AG04449 (cell line): ENCODE results near the genes PGGHG, IFITM5 and HRAS.

DNA sequence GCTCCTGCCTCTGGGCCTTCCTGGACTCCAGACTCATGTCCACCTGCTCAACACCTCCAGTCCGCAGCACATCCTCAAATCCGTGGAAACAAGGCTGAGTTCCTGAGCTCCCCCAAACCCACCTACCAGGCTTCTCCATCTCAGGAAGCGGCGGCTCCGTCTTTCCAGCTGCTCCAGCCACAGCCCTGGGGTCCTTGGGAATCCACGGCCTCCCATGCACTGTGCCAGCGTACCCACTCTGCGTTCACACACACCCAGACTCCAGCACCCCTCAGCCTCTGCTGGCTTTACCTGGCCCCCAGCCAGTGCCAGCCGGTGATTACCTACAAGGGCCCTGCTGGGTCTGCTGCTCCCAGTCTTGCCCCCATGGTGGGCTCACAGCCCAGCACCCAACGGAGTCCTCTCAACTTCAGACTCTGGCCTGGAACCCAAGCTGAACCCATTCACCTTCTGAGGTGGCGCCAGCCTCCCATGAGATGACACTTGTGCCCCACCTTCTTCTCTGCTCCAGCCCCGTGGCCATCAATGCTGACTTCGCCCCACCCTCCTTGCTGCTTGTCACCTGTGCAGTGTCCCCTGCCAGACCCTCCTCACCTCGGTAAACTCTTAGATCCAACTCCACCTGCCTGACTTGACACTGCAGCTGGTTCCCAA, 13.8 kb downstream of the SIRT3 start:
- RRBS = no CpG with 5 or more reads among the region's 14 CpGs

GRCh38 chr11:225687-226242, 10.4 kb downstream of the SIRT3 start:
- RRBS = no CpG with 5 or more reads among the region's 6 CpGs

- RRBS = no CpG with 5 or more reads among the region's 16 CpGs
Observed at GRCh38 chr11:268711-269103, 9.5 kb upstream of the NLRP6 start.

GRCh38 chr11:287569-288507, 1.1 kb upstream of the PGGHG start:
- RRBS = 16% methylated on average over 17 of the region's 53 CpGs

DNA sequence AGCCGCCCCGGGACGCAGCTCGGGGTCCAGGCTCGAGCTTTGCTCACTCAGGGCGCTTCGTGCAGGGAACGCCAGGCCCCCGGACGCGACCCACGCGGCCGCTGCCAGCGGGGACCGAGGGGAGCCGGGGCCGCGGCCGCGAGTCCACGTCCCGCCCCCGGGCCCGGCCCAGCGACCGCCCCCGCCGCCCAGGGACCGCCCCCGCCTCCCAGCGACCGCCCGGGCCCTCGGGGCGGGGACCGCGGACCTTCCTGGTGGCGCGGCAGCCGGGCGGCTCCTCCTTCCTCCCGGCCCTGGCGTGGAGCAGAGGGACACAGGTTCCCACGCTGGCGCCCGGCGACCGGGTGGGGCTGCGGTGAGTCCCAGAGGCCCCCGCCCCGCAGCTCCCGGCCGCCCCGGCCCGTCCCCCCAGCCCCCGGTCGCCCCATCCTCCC, at the start of gene PGGHG:
TSS of gene PGGHG (plus strand) at position 242 of the 434 bp plus-strand sequence.
- RRBS = 2% methylated on average over 45 of the region's 58 CpGs

DNA sequence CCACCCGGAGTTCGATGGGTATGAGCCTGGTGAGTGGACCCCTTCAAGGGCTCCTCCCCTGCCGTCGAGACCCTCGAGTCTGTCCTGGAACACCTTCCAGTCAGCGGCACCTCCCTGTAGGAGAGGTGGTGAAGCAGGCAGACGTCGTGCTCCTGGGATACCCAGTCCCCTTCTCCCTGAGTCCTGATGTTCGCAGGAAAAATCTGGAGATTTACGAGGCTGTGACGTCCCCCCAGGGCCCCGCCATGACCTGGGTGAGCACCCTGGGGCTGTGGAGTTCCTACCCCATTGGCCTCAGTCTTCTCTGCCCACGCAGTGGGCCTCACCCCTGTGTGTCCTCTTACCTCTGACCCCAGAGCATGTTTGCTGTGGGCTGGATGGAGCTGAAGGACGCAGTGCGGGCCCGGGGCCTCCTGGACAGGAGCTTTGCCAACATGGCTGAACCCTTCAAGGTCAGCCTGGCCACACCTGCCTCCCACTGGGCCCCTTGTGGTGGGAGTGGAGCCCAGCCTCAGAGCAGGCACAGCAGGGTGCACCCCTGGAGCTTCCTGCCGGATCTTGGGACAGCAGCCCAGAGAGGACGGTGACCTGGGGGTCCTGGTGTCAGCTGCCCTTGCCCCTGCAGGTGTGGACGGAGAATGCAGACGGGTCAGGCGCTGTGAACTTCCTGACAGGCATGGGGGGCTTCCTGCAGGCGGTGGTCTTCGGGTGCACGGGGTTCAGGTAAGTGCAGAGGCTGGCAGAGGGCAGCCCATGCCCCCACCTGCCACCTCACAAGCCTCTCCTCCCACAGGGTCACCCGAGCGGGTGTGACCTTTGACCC, 4.8 kb downstream of the PGGHG start:
- RRBS = no CpG with 5 or more reads among the region's 26 CpGs

DNA sequence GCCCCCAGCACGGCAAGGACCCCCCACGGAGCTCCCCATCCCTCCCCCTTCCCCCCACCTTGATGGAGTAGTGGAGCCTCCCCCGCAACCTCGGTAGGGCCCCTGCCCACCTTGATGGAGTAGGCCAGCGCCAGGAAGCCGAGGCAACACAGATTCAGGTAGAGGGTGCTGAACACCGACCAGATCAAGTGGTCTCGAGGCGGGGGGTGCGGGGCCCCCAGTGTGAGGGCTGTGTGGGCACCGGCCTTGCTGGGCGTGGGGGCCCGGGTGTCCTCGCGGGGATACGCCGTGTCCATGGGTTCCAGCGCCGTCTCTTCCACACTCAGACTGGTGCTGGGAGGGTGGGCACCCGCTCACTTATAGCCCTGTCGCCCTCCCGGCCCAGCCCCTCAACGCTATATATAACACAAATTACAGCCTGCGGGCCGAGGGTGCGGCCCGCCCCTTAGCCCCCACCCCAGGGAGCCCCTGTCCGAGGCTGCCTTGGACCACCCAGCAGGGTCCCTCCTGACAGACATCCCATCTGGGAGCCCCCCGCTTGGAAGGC, at the start of gene IFITM5:
TSS of gene IFITM5 (minus strand) at position 332 of the 547 bp plus-strand sequence.
- RRBS = 50% methylated on average over 3 of the region's 29 CpGs

- RRBS = 57% methylated on average over 33 of the region's 101 CpGs
Observed at GRCh38 chr11:315787-316901, 2.3 kb downstream of the IFITM1 start.

GRCh38 chr11:324755-325461, 4.2 kb upstream of the IFITM3 start:
- RRBS = no CpG with 5 or more reads among the region's 26 CpGs

- RRBS = no CpG with 5 or more reads among the region's 9 CpGs
Observed at GRCh38 chr11:365206-365430, 4.2 kb upstream of the B4GALNT4 start.

DNA sequence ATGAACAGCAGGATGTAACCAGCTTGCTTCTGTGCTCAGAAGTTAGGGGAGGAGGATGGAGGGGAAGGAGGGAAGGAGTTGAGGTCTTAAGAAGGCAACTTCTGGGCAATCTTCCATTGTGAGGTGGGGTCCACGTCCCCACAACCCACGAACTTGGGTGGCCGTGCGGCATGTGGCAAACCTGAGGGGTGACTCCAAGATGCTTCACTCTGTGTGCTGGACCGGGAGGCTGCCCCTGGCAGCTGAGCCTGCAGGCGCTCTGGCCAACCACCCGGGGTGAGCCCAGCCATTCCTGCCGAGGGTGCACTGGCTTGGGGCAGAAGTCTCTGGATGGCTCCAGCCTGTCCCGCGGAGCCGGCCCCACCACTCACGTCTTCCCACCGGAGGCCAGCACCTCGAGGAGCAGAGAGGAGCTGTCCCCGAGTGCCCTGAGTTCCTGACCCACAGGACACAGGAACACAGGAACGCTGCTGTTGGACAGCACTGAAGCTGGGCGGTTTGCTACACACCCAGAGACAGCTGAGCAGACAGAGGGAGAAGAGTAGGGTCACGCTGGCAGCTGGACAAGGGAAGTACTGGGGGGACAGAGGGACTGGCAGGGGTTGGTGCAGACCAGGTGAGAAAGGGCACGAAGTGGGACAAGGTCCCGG, 956 bp upstream of the B4GALNT4 start:
- RRBS = 17% methylated on average over 9 of the region's 20 CpGs

DNA sequence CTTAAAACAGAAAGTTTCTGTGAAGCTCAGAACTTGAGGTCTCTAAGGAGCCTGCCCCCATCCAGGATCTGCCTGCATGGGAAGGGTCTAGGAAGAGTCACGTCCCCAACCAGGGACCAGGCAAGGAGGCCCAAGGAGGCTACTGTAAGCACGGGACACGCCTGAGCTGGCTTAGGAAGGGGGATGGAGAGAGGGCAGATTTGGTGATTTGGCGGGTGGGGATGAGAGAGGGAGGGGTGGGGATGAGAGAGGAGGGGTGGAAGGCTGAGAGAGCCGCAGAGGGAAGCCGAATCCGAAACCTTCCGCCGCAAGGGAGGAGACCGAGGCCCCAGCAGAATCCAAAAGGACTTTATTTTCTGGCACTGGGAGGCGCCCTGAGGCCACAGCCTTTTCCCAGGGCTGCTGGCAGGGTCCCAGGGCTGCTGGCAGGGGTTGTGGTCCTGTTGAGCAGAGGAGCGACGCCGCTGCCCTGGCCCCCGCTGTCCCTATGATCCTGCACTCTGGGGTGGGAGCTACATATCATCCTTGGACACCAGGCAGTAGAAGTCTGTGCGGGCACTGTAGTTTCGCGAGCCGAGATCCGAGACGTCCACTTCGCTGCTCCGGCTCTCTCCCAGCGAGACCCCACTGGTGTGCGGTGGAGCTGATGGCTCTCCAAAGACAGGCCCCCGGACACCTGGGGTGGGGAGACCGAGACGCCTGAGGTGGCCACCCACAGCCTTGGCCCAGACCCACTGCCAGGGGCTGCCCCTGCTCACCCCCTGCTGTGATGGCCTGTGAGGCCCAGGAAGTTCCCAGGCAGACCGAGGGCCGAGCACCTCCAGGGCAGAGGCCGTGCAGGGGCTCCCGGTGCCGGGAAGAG, 9.2 kb downstream of the SIGIRR start:
- RRBS = 94% methylated on average over 4 of the region's 33 CpGs

DNA sequence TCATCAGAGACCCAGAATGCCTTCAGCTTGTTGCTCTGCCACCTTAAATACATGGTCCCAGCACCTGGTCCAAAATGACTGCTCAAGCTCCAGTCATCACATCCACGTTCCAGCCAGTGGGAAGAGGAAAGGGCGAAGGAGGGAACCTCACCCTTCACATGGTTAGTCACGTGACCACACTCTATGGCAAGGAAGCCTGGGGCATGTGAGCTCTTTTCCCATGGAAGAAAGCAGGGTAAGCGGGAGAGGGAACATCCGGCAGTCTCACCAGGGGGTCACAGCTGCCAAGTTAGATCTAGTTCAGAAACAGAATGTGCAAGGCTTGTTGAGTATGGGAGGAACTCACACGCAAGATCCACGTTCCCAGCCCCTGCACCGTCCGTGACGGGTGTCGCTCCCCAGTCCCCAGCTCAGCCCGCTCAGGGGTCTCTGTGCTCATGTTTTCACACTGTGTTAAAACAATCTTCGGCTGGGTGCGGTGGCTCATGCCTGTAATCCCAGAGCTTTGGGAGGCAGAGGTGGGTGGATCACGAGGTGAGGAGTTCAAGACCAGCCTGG, 1.9 kb upstream of the ANO9 start:
- RRBS = no CpG with 5 or more reads among the region's 15 CpGs

DNA sequence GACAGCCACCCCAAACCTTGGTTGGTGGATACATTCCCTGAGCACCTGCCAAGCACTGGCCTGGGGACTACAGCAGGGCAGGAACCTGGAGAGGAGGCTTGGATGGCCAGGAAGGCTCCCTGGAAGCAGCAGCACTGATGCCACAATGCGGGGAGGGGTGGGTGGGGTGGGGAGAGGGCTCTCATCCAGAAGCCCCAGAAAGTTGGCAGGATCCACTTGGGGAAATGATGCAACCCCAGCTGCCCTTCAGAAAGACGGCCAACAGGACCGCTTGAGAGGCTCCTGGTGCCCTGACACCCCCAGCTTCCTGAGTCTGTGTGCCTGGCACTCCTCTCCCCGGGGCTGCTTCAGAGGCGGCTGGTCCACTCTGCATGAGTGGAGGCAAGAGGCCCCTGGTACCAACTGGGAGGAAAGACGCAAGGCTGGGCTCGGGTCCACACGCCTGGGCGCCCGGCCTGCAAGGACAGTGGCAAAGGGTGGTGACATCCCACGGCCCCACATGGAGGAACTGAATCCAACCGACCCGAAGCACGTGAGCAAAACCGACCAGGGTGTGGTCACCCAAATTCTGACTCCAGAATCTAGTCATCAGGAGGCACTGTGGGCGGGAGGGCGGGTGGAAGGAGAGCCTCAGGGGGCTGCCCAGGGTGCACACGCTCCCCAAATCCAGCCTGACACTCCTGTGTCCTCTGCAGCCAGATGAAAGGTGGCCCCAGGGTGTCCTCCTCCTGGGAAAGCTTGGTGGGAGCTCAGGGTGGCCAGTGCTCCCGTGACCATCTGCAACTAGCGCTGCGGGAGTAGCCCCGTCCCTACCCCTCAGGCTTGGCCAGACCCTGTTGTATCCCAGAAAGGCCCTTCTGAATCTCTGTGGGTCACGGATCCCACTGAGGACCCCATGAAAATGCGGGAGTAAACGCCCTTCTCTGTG, 3.8 kb downstream of the RNH1 start:
- RRBS = no CpG with 5 or more reads among the region's 25 CpGs

DNA sequence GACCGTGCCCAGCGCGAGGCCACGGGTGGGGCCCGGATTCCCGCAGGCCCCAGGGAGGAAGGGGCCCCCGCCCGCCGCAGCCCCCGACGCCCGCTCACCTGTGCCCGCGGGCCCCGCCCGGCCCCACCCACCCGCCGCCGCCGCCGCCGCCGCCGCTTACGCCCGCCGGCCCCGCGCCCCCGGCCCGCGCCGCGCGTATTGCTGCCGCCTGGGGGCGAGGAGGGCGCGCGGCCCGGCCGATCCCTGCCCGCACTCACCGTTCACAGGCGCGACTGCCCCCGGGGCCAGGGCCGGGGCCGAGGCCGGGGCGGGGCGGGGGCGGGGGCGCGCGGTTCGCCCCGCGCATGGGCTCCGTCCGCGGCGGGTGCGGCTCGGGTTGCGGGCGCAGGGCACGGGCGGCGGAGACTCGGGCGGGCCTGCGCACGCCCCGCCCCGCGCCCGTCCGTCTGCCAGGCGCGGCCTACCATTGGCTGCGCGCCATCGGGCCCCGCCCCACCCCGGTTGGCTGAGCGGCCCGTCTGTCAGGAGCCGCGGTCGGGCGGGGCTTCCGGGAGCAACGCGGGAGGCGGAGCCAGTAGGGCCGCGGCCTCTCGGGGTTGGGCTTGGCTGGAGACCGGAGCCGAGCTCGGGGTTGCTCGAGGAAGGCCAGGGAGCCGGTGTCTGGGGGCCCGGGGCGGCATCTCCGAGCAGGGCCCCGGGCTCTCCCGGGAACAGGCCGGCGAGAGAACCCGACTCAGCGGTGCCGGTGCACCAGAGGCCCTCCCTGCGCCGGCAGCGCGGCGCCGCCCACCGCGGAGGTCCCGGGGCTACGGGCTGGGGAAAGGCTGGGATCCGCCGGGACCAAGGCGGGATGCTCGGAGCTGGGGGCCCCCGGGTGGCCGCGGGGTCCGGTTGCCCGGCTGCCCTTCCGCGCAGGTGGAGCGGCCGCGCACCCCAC, at the start of gene HRAS:
TSS of gene HRAS (minus strand) at position 418 of the 937 bp plus-strand sequence.
- RRBS = 2% methylated on average over 59 of the region's 138 CpGs

- RRBS = no CpG with 5 or more reads among the region's 30 CpGs
Observed at GRCh38 chr11:541438-542017, 4.2 kb downstream of the LRRC56 start.

GRCh38 chr11:544111-544548, 6.8 kb downstream of the LRRC56 start:
- RRBS = no CpG with 5 or more reads among the region's 10 CpGs

DNA sequence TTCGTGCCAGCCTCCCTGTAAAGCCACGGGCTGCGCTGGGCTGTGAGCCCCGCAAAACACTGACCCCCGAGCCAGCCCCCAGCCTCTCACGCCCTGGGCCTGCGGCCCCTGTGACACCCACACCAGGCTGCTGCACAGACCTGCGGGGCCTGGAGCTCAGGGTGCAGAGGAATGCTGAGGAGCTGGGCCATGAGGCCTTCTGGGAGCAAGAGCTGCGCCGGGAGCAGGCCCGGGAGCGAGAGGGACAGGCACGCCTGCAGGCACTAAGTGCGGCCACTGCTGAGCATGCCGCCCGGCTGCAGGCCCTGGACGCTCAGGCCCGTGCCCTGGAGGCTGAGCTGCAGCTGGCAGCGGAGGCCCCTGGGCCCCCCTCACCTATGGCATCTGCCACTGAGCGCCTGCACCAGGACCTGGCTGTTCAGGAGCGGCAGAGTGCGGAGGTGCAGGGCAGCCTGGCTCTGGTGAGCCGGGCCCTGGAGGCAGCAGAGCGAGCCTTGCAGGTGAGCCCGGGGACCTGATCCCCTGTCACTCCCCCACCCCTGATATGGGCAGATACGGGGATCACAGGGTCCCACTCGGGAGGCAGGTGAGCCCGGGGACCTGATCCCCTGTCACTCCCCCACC, 1.6 kb downstream of the RASSF7 start:
- RRBS = 92% methylated on average over 8 of the region's 28 CpGs

GRCh38 chr11:611063-611543, 4.6 kb downstream of the IRF7 start:
- RRBS = no CpG with 5 or more reads among the region's 24 CpGs

- RRBS = no CpG with 5 or more reads among the region's 14 CpGs
Observed at GRCh38 chr11:625952-626455, 977 bp downstream of the SCT start.